Myometrial cell (primary cell): ENCODE data around the gene TEX29.

DNA sequence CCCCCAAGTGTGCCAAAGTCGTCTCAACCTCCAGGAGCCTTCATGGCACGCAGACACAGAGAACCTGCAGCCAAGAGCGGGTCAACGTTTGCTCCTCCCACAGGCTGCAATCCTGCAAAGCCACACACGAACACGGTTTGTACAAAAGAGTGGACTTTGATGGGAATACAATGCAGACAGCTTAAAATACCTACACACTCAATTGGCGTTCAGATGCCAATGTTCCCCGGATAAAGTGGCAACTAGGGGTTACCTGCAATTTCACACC is 29.3 kb downstream of the ANKRD10 start:
- RAMPAGE, long total RNA, result no peak

- RAMPAGE, long total RNA, result no peak
Measured at GRCh38 chr13:110913099-110913725, 1.7 kb downstream of the ANKRD10 start.

- RAMPAGE, long total RNA, result no peak
Measured at GRCh38 chr13:110916303-110917085, 1.6 kb upstream of the ANKRD10 start.

GRCh38 chr13:110965564-110965947 is 50.7 kb upstream of the ANKRD10 start:
- RAMPAGE, long total RNA, result no peak

- RAMPAGE, long total RNA, result no peak
Measured at GRCh38 chr13:111043543-111043846, 71.6 kb upstream of the ARHGEF7 start.

GRCh38 chr13:111238394-111238874 is 82.0 kb upstream of the TEX29 start:
- RAMPAGE, long total RNA, result no peak

DNA sequence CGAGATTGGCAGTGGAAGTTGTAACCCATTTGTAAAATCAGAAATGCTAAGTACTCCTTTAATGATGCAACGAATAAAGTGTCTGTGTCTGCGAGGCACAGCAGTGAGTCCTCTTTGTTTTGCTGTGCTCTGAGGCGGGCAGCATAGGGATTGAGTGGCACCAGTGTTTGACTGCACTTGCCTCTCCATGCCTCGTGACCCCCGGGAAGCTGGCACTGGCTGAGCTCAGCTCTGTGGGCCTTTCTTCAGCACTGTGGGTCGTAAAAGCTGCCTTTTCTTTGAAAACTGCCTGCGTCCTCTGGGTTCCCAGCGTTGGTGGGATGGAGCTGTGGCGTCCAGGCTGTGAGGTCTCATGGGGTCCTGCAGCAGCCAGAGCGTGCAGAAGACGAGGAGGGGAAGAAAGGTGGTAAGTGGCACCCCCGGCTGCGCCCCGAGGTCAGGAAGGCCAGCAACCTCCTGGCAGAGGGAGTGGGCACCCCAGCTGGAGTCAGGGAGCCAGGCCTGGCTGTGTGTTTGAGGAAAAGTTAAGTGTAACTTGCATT is 79.4 kb upstream of the TEX29 start:
- RAMPAGE, long total RNA, result no peak

GRCh38 chr13:111320429-111320823 is at the start of gene TEX29:
Gene TEX29, plus strand, starts transcription at chr13:111320642.
- RAMPAGE, long total RNA, result no peak

DNA sequence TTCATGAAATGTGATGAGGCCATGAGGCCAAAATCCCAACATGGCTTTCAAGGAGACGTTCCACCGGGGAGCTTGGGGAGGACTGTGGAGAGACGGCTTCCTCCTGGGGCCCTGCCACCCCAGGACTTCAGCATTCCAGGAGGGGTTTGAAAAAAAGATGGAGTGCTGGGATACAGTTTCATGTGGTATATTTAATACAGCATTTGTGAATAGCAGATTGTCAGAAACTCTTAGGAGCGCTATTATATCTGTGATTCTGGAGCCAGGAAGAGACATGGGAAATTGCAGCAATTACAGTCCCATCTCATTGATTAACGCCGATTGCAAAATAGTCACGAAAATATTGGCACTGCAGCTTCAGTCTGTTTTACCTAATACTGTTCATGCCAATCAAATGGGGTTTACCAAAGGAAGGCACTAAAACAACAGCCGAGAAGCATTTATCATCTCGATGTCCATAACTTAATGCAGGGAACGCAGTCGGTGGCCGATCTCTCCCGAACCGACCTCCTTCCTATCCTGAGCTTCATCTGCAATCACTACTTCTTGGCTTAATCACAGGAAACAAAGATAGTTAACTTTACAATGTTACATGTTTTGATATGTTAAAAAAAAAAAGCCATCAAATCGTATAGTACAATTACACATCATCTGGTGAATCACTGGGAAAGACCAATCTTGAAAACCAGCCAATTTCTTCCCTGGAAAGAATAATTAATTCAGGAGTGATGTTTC is 295.8 kb downstream of the TEX29 start:
- RAMPAGE, long total RNA, result no peak

- RAMPAGE, long total RNA, result no peak
Measured at GRCh38 chr13:111844288-111844430, 222.8 kb upstream of the SOX1 start.

- RAMPAGE, long total RNA, result no peak
Measured at GRCh38 chr13:112056266-112057091, 10.5 kb upstream of the SOX1 start.

GRCh38 chr13:112242752-112243431 is 133.3 kb upstream of the SPACA7 start:
- RAMPAGE, long total RNA, result no peak

DNA sequence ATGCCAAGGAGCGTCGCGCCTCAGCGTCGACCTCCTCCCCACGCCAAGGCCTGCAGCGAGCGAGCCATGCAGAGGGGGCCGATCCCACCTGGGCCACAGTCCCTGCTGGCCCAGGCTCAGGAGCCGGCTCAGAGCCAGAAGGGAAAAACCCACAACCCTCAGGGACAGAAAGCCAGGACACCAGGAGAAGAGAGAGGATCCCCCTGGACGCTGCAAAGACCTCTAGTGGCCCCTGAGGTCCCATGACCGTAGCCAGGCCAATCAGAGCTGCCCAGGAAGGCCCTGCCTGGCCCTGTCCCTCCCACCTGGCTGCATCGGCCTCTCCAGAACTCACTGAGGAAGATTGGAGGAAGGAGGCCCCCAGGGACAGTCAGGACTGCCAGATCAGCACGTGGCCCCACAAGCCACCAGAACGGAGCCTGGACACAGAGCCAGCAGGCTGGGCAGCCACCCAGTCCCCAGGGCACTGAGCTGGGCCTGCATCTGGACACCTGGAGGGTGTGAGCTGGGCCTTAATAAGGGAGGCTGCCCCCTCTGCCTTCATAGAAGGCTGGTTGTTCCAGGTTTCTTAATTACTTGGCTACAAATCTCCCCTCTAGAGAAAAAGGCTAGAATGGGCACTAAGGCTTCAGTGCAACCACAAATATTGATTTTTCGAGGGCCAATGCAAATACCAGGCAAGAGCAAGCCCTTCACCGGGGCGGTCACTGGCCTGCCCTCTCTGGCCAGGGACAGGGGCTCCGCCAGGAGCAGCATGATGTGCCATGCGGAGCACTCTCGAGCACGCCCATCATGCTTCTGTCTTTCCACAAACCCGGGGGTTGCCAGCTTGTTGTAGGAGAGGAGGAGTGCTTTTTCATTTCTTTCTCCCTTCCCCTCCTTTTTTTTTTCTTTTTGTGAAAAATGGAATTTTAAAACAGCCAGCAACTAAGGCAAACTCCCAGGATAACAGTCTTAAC is 128.0 kb upstream of the SPACA7 start:
- RAMPAGE, long total RNA, result no peak

- RAMPAGE, long total RNA, result no peak
Measured at GRCh38 chr13:112474780-112475234, 98.7 kb downstream of the SPACA7 start.

DNA sequence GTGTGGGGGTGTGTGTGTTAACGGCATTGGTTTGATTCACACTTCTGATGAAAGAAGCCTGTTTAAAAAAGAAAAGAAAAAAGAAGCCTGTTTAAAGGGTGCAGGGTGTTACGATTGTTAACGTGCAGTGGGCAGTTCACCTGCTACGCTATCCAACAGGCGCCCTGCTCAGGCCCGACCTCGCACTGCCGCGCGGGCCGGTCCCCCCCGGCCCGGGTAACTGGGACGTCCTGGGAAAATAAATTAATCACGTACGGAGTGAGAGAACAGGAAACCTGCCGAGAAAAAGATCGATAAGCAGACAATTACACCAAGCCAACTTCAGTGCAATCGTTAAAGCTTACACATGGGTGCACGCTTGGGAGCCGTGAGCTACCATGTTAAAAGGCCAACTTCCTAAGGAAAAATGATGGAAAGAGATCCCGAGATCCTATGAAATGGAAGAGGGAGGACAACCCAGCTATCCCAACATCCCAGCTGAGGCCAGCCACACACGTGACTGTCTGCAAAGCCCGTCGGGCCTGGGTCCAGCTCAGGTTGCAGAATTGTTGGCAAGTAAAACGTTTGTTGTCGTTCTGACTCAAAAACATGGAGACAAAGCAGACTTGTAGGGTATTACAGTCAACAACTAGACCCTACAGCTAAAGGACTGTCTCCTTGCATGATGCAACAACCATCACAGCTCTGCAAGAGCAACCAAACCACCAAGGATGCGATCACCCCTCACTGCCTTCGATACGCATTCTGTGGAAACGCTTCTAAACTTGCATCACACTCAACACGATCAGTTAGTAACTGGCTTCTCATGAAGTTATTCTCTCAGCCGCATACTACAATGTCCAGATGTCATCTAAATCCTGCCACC is 683 bp upstream of the TUBGCP3 start:
- RAMPAGE, long total RNA, result no peak

GRCh38 chr13:112606042-112606904 is 18.3 kb upstream of the TUBGCP3 start:
- RAMPAGE, long total RNA, result no peak

DNA sequence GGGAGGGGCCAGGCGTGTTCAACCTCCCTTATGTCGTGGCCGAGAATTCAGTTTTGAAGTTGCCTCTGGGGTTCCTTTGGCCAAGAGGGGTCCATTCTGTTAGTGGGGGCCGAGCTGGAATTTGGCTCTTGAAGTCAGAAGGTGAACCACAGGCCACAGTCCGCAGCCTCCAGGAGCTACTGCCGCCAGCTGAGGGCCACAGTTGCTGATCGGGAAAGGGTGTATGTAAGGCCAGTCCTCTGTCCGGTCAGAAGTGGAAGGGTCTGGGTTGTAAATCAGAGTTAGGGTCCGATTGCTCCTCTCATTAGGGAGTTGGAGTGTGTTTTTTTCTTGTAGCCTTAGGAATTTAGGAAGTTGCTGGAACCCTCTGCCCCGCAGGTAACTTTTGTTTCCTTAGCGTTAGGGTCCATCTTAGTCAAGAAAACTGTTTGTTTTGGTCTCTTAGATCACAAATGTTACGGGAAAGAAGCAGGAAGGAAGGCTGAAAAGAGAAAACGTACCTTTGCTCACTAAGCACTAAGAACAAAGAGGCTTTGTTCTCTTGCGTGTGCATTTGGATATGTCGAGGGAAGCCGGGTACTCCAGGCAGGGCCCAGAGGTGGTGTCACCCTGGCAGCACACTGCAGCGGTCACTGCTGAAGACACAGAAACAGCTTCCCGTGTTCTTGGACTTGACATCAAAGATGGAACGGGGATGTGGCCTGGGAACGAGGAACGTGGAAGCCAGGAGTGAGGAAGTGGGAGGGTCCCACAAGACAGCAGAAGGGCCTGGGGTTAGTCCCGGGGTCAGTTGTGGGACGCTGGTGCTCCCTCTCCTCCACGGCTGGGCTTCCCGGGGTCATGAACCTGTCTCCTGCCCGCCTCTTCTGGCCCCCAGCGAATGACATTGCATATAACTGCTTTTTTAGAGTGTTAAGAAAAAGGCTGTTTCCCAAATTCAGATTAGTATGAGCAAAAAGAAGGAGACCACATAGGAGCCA is 31.3 kb downstream of the ATP11A start:
- RAMPAGE, long total RNA, result no peak

DNA sequence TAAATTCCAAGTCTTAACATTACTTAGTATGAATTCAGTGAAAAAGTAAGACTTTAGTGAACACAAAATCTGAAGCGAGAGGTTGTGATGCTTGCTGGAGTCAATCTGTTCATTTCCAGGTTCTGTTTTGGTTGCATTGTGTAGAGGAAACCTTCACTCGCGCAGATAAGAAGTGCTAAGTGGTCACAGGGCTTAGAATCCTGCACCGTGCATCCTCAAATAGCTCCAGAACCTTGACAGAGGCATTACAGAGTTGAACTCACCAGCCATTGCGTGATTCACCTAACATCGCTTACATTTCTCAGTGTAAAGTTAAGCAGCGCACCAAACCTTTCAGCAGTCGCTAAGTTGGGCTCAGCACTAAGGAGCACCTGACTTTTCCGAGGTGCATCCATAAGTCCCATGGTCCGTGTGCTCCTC is 45.7 kb downstream of the ATP11A start:
- RAMPAGE, long total RNA, result no peak

GRCh38 chr13:112796149-112796757 is 106.4 kb downstream of the ATP11A start:
- RAMPAGE, long total RNA, result no peak

DNA sequence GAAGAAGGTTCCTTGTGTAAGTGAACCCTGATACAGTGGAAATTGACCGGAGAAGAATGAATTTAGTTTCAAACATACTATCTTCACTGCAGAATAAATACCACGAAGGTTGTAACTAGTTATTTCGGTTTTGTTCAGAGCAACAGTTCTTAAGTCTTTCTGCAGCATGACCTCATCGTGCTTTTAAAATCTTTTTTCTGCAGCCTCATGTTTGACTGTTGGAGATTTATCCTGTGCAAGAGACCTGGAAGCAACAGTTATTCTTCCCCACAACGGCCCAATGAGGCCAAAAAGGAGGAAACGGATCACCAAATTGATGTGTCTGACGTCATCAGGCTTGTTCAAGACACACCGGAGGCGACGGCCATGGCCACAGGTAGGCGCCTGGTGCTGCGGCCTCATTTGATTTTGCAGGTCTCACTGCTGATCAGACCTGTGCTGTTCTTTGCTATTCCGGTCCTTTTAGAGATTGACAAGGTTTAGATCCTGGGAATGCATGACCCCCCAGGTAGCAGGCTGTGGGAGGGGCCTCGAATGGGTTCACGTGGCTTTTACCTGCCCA is 66.9 kb upstream of the MCF2L start:
- RAMPAGE, long total RNA, result no peak